Colon Carcinoma Metastatic in the Lung (tissue), 2 donors: ENCODE measurements around the gene CUL2.

DNA sequence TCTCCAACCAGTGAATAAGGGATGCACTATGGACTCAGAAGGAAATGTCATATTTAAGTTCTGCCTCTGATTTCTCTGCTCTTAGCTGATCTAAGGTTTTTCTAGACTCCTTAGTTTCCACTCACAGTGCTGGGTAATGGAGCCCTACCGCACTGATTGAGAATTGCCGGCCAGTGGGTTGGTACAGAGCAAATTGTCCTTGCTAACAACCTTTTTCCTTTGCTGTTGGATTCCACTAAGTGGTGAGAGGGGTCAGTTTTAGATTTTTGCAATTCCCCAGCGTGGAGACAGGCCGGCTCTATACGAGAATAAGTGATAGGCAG, 2.8 kb upstream of the NRP1 start:
- PRO-cap, 2 experiments, result no peak in any of the 2 experiments

- PRO-cap, 2 experiments, result no peak in any of the 2 experiments
These were observed 3.1 kb upstream of the NRP1 start for GRCh38 chr10:33337633-33337984.

- PRO-cap, 2 experiments, result no peak in any of the 2 experiments
These were observed 534.4 kb downstream of the PARD3 start for GRCh38 chr10:34280455-34281355.

DNA sequence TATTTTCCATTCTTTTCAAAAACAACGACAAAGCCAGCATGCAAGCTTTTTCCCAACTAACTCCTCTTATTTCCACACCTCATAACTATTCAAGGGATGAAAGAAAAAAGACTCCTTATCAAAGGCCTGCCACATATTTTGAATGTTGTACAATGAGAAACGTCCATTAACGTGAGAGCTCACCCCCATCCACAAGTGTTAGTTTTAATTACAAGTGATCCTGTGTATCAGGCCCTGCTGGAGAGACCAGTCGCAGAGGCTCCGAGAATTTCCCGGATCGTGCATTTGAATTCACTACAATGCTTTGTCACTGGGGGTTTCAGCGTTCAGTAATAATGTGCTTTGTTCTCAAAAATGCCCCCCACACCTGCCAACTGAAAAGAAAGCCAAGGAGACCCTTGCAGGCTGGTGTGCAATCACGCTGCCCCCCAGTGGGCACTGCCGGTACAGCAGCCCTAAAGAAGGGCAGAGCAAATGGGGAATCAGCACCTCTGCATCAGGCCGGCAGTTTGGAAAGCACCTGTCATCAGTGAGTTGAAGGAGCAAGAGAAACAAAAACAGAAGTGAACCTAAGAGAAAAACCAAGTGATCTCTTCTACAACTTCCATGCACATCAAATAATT, 177.7 kb downstream of the PARD3 start:
- PRO-cap, 2 experiments, result no peak in any of the 2 experiments

DNA sequence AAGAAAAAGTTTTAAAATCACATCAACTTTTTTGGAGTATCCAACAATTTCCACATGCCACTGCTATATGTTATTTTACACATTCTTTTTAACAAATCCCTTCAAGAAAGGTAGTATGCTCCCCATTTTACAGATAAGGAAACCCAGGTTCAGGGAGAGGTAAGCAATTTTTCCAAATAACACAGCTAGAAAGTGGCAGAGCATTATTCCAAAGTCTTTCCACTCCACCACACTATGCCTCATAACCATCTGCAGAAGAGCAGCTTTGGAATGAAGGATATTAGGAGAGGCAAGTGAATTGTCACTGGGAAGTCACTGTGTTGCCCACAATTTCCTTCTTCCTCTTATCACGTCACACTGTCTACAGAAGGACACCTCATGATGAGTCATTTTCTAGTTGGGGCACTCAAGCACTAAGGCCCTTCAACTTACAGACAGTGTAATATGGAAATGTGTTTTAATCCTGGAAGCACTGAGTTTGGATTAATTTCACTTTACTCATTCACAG, 56.8 kb downstream of the PARD3 start:
- PRO-cap, 2 experiments, result no peak in any of the 2 experiments

DNA sequence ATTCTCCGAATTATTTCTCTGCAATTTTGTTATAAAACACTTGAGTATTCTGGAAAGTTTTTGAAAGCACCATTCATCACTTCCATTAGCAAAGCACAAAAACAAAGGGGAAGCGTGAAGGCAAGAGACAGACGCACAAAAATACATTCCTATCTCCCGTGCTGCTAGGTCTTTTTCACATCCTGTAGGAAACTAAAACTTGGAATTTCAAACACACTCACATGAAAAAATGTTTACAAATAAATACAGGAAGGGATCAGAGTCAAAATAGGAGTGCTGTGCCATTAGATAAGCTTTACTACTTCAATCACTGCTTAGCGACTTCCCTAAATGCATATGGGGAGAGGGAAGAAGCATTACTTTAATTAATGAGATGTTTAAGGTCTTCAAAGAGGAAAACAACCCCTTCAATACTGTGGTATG, 14.1 kb downstream of the PARD3 start:
- PRO-cap, 2 experiments, result no peak in any of the 2 experiments

DNA sequence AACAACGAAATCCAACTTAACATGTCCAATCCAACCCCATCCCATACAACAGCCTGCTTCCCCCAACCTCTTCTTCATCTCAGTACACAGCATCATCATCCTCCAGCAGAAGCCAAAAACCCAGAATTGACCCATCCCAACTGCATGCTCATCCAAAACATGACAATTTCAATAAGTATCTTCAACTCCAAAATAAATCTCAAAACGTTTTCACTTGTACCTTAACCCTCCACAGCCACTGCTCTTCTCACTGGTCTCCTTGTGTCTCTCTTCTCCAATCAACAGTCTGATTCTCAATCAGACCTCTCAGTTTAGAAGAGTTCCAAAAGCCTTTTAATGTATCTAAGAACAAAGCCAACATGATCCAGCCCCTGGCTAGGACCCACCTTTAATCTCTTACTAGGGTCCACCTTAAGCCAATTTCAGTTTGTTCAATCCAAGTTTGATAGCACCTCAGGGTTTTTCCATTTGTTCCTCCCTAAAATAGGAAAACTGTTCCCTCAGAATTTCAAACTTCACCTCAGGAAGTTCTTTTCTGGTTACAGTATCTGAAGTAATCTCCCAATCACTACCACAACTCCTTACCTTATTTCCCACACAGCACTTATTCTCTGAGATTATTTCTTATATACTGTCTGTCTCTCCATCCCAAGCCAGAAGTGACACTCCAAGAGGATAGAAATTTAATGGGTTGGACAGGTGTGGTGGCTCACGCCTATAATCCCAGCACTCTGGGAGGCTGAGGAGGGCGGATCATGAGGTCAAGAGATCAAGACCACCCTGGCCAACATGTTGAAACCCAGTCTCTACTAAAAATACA, 2.4 kb downstream of the CUL2 start:
- PRO-cap, 2 experiments, result no peak in any of the 2 experiments

DNA sequence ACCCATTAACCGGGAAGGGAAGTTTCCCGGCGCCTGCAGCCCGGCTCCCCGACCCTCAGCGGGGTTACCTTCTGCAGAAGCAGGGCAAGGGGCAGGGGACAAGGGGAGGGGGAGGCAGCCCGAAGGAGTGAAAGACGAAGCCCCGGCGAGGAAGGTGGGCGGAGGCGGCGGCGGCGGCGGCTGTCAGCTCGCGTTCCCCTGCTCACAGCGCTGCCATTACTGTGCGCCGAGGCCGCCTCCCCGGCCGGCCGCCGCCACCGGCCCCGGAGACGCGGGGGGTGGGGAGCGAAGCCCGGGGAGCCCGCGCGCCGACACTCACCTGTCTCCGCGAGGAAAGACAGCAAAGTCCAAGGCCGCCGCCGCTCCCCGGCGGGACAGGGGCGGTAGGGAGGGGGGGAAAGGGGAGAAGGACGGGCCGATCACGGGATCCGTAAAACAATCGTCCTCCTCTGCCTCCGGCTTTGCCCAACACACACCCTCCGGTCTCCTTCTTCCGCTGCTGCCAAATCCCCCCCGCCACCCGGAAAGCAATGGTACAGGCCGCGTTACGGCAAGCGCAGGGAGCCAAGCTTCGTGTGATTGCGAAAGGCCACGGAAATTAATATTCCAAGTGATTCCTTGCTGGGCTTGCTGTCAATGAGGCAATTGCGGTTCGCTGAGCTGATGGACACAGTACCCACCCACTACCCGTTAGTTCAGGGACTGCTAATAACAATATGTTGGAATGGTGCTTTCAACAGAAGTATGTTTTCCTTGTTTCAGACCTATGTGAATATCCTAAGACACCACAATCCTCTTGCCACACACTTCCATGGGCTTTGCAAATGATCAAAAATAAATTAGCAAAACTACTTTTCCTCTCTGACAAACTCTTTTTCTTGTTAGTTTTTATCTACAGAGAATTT, at the start of gene CUL2:
Gene CUL2 (minus strand): TSS at position 231 of the 905 bp plus-strand sequence.
- PRO-cap, 2 experiments, result peak in 2 of 2 experiments; most common plus-strand start position 268 of the sequence (in 1); most common minus-strand start position 204 of the sequence (in 1)

DNA sequence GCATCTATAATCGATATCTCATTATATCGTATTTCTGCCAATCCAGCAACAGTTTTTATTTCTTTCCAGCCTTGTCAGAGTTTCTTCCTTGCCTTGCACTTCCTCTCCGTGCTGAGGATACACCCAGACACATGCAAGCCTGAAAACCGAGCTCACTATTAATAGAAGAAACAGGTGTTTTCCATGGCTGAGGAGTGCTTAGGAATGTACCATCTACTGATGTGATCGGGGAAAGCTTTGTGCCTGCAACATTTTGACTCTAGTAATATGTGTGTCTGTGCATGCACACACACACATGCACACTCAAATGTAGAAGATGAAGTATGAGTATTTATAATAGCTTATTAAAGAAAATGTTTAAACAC, 82.6 kb downstream of the CREM start:
- PRO-cap, 2 experiments, result no peak in any of the 2 experiments

DNA sequence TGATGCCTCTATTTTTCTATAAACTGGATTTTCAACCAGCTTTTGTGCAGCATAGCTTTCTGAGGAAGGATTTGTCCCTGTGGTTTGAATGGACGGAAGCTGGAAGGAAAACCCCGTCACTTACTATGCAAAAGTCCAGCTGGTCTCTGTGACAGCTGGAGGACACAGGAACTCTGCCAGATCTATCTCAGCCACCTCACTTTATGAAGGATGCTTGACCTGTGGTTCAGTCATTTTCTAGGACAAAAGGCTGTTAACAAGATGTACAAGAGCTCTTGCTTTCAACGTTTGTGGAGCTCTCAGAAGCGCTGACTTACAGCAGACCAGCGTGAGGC, 90.8 kb downstream of the CREM start:
- PRO-cap, 2 experiments, result no peak in any of the 2 experiments

DNA sequence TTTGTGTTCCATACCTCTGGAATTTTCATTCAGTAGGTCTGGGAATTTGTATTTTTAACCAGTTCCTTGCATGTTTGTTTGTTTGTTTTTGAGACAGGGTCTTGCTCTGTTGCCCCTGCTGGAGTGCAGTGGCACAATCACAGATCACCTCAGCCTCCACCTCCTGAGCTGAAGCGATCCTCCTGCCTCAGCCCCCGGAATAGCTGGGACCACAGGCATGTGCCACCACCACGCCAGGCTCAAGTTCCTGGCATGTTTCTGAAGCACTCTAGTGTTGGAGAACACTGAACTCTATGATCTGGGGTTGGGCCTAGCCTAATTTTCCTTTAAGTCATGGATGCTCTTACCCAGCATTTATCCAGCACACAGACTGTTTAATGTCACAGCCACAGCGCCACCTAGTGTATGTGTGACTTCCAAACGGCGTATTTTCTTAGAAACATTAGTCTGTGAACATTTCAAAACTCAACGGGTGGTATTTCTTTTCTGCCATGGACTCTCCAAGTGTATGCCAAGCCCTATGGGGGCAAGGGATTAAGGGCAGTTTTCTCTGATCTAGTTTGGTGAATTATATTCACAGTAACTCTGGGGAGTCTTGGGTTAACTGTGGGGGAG, 91.7 kb downstream of the CREM start:
- PRO-cap, 2 experiments, result no peak in any of the 2 experiments

DNA sequence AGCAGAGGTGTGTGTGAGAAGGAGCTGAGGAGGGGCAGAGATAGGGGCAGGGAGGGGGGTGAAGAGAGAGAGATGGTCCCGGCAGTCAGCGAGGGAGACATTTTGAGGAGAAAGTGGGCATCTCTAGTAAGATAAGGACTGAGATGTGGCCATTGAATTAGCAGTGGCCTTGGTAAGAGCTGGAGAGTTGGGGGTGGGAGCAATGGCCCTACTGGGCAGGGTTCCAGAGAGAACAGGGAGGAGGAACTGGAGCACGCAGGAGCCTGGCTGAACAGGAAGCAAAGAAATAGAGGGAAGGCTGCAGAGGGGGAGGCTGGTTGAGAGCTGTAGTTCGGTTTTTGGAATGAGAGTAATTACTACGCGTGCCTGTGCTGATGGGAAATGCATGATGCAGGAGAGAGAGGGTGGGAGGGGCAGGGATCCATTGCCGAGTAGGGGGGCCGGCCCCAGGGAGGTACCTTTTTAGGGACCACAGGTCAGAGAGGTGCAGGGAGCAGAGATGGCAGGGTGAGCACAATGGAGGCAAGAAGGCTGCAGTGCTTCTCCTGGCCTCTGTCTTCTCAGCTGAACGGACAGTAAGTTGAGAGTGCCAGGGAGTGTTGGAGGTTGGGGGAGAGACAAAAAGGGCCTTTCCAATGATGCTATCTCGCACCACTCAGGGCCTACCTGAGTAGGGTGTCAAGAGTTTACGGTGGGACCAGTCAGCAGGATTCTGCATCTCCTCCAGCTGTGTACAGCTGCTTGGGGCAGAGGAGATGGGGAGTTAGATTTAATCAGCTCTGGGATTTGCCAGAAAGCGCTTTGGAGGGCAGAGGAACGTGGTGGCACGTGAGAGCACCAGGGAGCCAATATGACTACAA, 113.2 kb downstream of the CCNY start:
- PRO-cap, 2 experiments, result no peak in any of the 2 experiments

- PRO-cap, 2 experiments, result no peak in any of the 2 experiments
These were observed 92.7 kb upstream of the GJD4 start for GRCh38 chr10:35512376-35512881.

DNA sequence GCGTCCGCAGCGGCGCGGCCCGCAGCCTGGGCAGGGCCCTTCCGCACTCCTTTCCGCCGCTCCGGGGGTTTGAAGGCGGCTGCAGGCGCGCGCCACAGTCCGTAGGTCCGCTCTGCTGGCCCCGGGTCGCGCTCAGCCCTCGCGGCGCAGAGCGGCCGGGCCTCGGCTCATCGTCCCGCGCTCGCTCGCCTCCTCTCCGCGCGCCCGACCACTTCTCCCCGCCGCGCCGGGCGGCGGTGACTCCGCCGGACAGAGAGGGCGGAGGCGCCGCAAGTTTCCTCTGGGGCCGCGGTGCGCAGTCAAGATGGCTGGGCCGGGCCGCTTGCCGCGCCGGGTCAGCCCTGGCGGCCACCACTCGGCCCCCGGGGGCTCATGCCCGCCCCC, 508 bp downstream of the FZD8 start:
- PRO-cap, 2 experiments, result no peak in any of the 2 experiments

GRCh38 chr10:35643647-35644371, 1.7 kb upstream of the FZD8 start:
- PRO-cap, 2 experiments, result no peak in any of the 2 experiments

- PRO-cap, 2 experiments, result no peak in any of the 2 experiments
These were observed 658.7 kb upstream of the FZD8 start for GRCh38 chr10:36300918-36301161.

- PRO-cap, 2 experiments, result no peak in any of the 2 experiments
These were observed 3.5 kb upstream of the ZNF248 start for GRCh38 chr10:37860755-37861487.

GRCh38 chr10:38352081-38352536, 258.0 kb downstream of the ZNF37A start:
- PRO-cap, 2 experiments, result no peak in any of the 2 experiments

GRCh38 chr10:38402414-38403636, 308.7 kb downstream of the ZNF37A start:
- PRO-cap, 2 experiments, result peak in 2 of 2 experiments; most common plus-strand start chr10:38403224 (in 2); most common minus-strand start chr10:38402812 (in 1)

DNA sequence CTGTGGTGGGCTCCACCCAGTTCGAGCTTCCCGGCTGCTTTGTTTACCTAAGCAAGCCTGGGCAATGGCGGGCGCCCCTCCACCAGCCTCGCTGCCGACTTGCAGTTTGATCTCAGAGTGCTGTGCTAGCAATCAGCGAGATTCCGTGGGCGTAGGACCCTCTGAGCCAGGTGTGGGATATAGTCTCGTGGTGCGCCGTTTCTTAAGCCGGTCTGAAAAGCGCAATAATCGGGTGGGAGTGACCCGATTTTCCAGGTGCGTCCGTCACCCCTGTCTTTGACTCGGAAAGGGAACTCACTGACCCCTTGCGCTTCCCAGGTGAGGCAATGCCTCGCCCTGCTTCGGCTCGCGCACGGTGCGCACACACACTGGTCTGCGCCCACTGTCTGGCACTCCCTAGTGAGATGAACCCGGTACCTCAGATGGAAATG, 1513.6 kb downstream of the ZNF37A start:
- PRO-cap, 2 experiments, result no peak in any of the 2 experiments